ENCODE data around the gene NLGN1.

DNA sequence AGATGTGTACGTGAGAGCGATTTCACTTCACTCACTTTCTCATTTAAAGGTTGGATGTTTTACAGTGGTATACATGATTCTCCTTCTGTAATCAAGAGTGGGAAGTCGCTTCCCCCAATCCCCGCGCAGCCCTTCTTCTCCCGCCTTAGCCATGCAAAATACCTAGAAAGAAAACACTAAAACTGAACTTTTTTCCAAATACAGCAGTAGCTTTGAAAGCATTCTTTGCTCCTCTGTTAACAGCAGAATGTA is 1.1 kb upstream of the TNIK start:
- PRO-cap = no peak

DNA sequence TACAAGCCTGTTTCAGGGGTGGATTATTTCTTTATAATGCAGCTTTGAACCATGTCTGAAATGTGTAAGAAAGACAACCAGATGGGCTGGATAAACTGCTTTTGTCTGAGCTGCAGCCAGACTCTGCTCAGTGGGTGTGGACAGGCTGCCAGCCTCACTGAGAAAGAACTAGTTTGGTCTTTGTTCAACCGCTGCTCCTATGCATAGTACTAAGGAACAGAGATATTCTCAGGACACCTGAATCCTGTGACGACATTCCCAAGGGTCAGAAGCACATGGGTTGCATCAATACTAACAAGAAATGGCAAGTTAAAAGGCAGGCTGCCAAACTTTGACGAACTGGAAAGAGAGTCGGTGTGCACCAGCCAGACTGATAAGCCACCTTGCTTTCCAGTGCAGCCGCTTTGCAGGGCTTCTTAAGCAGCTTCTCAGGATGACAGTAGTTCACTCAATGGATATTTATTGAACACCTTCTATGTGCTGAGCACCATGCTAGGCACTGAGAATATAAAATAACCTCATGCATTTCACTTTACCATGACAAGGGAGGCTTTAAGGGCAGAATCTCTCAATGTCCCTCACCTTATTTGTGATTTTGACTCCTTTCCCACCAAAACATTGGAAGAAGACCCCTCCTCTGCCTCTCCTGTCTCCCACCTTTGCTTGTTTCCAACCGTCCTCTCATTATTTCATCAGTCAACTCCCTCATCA is 57.1 kb downstream of the PLD1 start:
- PRO-cap = no peak

DNA sequence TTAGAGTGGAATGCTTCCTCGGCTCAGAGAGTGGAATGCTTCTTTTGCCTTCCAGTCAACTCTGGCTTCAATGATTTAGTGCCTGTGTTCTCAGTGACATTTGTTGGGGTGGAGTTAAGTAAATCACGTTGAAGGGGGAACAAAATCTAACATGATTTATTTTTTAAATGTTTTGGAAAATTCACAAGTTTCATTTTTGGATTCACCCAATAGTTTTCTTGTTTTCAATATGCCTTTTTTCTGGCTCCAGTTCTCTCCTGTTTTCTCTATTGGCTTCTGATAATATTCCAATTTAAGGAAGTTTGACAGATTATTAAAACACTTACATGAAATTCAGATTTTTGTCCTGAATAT is 94.6 kb upstream of the FNDC3B start:
- PRO-cap = unidirectional peak, minus-strand start at position 63 of the sequence

DNA sequence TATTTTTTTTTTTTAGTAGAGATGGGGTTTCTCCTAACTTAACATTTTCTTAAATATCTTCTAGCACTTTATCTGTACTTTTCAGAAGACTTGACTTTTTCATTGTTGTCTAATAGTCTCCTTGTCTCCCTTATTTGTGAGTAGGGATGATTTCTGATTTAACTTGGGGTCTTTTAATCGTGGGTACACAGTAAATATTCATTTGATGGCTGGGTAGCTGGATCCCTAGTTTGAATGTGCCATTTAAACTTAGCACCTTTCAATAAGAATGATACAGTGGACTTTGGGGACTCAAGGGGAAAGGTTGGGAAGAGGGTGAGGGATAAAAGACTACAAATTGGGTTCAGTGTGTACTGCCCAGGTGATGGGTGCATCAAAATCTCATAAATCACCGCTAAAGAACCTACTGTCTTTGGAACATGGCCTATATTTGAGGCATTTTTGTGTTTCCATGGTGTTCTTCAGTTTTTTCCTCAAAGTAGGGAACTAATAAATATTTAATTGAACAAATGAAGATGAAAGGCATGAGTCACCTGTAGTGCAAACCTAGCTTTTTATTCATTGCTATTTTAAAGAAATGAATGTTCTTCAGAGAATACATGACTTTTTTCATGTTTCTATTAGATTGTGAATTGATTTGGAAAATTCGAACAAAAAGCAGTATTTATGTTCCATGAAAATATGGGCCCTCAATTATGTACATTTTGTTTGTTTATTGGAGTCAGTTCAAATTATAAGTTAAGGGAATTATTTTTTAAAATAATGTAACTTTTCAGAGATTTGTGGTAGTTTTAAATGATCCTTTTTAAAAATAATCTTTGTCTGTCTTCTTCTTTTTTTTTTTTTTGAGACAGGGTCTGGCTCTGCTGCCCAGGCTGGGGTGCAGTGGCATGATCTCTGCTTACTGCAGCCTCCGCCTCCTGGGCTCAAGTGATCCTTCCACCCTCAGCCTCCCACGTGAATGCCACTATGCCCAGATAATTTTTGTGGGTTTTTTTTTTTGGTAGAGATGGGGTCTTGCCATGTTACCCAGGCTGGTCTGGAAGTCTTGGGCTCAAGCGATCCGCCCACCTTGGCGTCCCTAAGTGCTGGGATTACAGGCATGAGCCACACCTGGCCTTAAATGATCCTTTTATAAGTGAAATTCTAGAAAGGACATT is 12.3 kb downstream of the FNDC3B start:
- PRO-cap = no peak

DNA sequence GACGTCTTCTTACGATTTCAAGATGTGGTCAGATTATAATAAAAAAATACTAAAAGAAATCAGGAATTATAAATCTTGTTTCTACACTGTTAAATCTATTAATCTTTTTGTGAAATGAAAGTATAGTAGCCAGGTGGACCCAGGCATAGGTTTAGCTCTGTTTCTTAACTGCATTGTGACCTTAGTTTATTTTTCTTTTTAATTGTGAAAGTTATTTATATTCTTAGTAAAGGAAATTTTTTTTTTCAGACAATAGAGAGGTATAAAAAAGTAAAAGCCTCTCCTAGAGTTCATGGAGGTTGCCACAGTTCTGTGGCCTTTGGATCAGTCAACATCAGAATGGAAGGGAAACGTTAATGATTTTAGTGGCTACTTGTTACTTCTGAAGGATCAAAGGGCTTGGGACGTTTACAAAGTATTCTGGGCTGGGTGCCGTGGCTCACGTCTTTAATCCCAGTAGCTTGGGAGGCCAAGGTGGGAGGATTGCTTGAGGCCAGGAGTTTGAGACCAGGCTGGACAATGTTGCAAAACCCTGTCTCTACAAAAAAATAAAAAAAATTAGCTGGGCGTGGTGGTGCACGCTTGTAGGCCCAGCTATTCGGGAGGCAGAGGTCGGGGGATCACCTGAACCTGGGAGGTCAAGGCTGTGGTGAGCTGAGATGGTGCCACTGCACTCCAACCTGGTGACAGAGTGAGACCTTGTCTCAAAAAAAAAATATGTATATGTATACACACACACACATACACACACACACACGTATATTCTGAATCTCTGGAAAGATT is 44.6 kb downstream of the FNDC3B start:
- PRO-cap = no peak

DNA sequence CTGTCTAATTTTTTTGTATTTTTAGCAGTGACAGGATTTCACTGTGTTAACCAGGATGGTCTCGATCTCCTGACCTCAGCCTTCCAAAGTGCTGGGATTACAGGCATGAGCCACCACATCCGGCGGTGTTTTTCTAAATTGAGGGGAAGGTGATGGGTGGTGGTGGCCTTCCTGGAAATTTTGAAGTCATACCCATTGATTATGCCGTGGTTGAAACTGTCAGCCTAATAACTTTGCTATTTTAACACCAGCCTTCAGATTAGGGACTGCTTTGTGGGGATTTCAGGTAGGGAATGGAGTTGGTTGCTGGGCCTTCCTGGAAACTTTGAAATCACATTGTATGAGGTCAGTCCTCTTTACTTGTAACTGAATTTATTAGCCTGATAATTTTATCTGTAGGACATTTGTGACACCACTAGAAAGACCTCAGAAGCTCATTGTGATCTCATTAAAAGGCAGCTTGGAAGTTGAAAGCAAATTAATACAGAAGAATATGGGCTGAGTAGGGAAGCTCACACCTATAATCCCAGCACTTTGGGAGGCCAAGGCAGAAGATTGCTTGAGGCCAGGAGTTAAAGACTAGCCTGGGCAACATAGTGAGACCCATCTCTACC is 97.6 kb downstream of the FNDC3B start:
- PRO-cap = no peak

DNA sequence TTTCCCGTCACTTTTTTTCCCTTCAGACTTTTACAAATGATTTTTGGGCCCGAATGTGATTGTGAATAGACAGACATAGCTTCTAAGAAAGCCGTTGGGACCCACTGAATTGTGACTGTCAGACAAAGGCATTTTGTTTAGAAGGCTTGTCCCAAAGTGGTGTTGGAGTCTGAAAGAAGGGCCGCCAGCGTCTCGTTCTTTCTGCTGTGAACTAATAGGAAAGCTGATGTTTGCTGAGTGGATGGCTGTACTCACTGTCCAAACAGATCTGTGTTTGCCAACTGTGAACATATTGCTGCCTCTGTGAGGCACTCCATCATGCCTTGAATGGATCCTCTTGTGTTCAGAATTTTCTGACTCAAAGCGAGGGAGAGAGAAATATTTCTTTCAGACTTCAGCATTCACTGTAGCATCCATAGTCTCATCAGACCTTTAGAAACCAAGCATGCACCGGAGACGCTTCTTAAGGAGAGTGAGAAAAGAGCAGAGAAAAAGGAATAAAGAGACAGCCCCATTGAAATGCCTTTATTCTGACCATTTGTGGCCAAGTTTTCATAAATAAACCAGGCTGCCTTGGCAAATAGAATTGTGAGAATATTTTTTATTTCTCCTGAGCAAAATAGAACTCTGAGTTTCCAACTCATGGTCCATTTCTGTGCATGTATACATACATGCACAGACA is 164.6 kb downstream of the FNDC3B start:
- PRO-cap = no peak

- PRO-cap = no peak
These were observed 175.9 kb downstream of the GHSR start for GRCh38 chr3:172272270-172272762.

DNA sequence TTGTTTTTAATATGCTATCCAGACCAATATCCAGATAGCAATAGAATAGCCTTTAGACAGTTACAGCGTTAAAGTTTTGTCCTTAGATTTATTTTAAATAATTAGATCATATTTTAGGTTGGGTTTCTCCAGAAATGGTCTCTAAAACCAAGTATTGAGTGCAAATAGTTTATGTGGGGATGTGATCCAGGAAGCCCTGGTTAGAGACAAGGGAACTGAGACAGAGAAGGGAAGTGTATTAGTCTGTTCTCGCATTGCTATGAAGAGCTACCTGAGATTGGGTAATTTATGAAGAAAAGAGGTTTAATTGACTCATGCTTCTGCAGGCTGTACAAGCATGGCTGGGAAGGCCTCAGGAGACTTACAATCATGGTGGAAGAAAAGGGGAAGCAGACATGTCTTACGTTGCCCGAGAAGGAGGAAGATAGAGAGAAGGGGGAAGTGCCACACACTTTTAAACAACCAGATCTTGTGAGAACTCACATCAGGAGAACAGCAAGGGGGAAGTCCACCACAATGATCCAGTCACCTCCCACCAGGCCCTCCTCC is 154.2 kb downstream of the GHSR start:
- PRO-cap = no peak

- PRO-cap = no peak
These were observed 17.6 kb downstream of the TNFSF10 start for GRCh38 chr3:172505550-172506106.

- PRO-cap = no peak
These were observed 75.1 kb downstream of the NCEH1 start for GRCh38 chr3:172635606-172636236.

DNA sequence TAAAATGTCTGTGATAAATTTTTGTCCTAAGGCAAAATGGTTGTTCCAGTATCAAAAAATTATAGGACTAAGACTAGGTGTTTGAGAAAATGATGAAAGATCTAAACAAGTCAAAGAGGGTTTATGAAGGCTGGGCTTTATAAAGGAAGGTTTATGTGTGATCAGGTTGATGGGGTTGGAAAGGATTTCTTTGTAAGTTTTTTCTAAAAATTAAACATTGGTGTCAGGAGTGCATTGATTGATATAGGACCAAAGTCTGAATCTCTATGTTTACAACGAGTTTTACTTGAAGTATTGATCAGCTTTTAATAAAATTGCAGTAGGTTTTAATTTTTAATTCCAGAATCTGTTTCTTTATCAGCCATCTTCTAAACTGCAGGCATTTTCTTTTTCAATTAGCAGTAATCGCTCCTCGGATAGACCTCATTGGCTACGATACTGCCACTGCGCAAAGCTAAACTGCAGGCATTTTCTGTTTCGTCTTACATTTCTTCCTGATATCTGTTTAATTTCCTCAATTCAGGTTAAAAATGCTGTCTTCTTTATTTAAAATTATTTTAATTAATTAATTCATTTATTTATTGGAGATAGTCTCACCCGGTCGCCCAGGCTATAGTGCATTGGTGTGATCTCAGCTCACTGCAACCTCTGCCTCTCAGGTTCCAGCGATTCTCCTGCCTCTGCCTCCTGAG is 45.7 kb downstream of the ECT2 start:
- PRO-cap = no peak

DNA sequence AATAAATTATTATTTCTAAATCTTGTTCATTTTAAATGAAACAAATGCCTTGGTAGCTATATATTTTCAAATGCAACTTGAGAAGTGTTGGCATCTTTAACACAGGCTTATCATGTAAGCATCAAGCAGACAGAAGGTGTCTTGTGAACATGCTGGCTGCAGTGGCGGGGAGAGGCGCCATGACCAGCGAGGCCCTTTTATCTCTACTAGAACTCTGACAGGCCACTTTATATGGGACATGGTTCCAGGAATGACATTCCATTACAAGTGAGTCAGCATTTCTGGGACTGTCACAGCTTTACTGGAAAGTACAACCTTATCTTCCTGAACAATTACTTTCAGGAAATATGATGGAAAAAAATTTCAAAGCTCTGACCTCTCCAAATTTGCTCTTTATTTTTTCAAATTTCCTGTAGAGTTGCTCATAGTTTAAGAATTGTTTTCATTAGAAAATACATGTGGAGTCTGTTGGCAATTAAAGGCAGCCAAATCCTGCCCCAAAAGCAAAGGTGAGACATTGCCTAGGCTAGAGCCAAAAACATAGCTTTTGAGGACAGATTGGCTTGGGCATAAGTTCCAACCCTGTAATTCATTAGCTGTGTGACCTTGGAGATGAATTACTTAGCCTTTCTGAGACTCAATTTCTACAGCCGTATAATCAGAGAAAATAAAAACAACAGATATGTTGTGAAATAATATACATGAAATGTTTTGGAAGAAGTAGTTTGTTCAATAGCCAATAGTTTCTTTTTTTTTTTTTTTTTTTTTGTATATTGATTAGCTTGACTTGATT is 106.7 kb downstream of the ECT2 start:
- PRO-cap = no peak

GRCh38 chr3:173397371-173398064 is at the start of gene NLGN1:
TSS of gene NLGN1 (plus strand) at chr3:173397744.
- PRO-cap = bidirectional peak, plus-strand start at chr3:173397767, minus-strand start at chr3:173397678

DNA sequence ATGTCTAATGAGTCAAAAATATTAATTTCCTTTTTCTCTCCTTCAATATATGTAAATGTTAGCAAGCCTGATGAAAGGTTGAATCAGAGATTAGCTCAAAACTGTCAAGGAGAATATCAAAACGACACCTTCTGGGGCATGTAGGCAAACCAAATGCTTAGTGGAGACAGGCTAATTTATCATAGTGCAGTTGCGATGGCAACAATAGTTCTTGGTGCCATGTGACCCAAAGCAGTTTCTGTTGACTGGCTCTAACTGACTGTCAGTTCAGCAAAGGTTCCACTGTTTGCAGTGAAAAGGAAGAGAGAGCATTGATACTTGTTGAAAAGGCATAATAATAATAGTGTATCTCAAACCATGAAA is 513.9 kb downstream of the NLGN1 start:
- PRO-cap = no peak

- PRO-cap = no peak
These were observed 594.1 kb upstream of the NAALADL2 start for GRCh38 chr3:174264948-174265524.

- PRO-cap = no peak
These were observed 527.5 kb downstream of the NAALADL2 start for GRCh38 chr3:175386680-175386955.

DNA sequence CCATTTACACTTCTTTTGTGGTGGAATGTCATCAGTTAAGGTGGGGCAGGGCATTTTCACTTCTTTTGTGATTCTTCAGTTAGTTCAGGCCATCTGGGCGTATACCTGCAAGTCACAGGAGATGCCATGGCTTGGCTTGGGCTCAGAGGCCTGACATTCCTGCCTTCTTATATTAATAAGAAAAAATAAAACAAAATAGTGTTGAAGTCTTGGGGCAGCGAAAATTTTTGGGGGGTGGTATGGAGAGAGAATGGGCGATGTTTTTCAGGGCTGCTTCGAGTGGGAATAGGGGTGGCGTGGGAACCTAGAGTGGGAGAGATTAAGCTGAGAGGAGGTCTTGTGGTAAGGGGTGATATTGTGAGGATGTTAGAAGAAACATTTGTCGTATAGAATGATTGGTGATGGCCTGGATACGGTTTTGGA is 875.4 kb downstream of the TBL1XR1 start:
- PRO-cap = no peak

DNA sequence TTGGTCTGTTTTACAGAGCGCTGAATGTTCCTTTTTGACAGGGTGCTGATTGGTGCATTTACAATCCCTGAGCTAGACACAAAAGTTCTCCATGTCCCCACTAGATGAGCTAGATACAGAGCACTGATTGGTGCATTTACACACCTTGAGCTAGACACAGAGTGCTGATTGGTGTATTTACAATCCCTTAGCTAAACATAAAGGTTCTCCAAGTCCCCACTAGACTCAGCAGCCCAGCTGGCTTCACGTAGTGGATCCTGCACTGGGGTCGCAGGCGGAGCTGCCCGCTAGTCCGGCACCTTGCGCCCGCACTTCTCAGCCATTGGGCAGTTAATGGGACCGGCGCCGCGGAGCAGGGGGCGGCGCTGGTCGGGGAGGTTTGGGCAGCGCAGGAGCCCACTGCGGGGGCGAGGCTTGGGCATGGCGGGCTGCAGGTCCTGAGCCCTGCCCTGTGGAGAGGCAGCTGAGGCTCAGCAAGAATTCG is 835.3 kb downstream of the TBL1XR1 start:
- PRO-cap = no peak

DNA sequence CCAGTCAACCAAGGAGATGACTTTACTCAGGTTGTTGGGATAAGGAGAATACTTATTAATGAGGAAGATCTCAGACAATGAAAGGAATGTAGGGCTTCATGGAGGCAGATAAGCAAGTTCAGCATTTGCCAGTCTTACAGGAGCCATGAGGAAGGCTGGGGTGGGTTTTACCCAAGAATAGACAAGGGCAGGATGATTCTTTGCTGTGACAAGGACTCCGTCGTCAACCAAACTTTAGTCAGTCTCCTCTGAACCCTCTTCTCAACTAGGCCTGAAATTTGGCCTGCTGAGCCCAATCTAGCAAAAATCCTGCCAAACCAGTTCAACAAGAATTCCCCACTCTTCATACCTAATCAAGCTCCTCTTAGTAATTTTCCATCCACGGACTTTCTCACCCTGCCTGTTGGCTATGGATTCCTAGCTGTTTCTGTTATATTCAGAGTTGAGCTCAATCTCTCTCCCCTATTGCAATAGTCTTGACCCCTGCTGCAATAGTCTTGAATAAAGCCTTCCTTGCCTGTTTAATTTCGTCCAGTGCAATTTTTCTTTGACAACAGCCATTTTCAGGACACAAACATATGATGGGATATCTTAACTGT is 280.5 kb downstream of the TBL1XR1 start:
- PRO-cap = unidirectional peak, minus-strand start at position 236 of the sequence

Data from left lung (tissue), 1 donor.